ENCODE measurements around a stretch of chr7.

DNA sequence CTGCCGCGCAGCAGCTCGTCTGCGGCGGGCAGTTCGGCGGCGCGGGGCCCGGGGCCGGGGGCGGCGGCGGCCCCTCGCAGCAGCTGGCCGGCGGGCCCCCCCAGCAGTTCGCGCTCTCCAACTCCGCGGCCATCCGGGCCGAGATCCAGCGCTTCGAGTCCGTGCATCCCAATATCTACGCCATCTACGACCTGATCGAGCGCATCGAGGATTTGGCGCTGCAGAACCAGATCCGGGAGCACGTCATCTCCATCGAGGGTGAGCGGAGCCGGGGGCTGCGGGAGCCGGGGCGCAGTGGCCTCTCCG lies 493 bp downstream of the AGAP3 start:
- PRO-cap, 4 experiments = peak in 1 of 4 experiments; most common plus-strand start position 252 of the sequence (in 1); most common minus-strand start position 143 of the sequence (in 1)
- RAMPAGE, long total RNA, 2 experiments = no peak in any of the 2 experiments

- PRO-cap, 4 experiments = no peak in any of the 4 experiments
- RAMPAGE, long total RNA, 2 experiments = no peak in any of the 2 experiments
Measured at GRCh38 chr7:151088094-151088364, 1.8 kb downstream of the AGAP3 start.

DNA sequence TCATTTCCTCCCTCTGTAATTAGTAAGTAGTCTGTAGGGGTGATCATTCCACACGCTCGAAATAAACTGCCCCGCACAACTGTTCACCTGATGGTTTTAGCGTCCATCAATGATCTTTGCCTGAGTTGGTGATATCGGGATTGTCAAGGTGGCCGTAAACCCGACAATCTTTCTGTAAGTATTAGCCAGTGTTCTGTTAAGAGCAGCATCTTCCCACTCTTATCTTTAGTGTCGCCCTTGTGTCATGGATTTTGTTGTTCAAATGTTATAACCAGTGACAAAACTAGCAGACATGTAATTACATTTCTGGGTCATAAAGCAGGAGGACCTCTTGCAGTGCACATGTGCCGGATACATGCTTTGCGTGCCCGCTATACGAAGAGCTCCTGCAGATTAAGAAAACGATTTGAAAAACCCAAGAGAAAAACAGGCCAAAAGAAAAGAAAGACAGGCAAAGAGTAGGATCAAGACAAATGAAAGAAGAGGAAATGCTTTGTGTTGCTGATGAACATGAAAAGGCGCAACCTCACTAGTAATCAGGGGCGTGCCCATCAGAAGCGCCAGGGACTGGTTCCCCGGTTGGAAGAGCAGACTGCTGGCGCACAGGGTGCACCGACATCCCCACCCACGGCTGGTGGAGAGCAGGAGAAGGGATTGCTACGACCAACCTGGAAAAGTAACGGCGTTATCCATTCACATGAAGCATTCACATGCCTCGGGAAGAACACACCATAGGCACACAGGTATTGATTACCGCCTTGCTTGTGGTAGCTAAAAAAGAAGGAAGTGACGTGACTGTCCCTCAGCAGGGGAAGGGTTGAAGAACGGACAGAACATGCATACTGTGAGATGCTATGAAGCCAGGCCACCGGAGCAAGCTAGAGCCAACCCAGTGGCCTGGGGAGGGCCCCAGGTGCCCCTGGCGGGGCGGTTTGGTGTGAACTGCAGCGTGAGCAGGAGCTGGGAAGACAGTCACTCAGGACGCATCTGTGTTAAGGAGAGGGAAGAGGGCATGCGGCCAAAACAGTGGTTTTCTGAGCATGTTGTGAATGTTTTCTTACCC lies 18.1 kb downstream of the AGAP3 start:
- PRO-cap, 4 experiments = no peak in any of the 4 experiments
- RAMPAGE, long total RNA, 2 experiments = no peak in any of the 2 experiments

DNA sequence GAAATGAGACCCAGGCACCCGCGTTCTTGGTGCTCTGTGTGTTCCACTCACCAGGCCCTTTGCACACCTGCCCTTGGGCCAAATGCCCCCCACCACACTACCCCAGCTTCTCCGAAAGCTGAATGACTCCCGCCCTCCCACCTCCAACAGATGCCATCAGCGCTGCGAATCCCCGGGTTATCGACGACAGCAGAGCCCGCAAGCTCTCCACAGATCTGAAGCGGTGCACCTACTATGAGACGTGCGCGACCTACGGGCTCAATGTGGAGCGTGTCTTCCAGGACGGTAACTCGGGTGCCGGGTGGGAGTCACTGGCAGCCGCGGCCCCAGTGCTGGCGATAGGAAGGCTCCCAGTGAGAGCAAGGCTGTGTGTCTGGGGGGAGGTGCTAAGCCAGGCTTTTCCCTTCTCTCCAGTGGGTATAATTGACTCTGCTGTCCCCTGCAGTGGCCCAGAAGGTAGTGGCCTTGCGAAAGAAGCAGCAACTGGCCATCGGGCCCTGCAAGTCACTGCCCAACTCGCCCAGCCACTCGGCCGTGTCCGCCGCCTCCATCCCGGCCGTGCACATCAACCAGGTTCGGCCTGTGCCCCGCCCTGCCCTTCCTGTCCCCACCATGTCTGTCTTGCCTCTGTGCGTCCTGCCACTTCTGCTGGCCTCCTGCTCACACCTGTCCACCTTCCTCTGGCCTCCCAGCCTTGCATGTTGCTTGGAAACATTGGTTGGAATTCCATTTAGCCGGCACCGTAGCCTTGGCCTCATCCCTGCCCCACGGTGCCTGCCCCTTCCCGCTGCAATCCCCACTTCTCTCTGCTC lies 32.0 kb downstream of the AGAP3 start:
- PRO-cap, 4 experiments = no peak in any of the 4 experiments
- RAMPAGE, long total RNA, 2 experiments = no peak in any of the 2 experiments

DNA sequence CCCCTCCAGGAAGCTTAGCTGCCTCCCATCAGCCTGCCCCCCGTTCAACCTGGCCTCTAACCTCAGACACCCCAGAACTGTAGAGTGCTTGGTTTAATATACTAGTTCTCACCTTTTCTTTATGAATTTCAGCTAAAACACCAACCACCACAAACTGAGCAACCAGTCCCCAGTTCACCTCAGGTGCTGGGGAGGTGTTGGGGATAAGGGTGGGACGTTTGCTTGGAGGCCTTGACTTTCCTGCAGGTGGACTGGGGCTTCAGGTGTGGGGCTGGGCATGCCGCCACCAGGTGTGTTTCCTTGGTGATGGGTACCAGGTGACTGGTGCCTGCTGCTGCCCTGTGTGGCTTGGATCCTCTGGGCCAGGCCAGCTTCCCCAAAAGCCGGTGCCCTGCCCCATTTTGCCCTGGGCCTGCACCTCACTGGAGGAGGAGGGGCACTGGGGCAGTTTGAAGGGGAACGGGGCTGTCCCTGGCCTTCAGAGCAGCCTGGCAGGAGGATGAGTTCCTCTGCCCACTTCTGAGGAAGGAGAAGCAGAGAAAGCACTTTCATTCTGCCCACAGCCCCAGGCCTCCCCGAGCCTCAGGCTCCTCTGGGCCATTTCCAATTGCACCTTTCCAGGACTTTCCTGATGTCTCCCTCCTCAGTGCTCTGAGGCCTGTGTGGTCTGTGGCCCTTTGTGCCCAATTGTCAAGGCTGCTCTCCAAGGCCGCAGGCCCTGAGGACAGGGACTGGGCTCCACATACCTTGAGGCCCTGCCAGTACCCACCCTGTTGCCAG lies 25.1 kb upstream of the SMARCD3 start:
- PRO-cap, 4 experiments = no peak in any of the 4 experiments
- RAMPAGE, long total RNA, 2 experiments = no peak in any of the 2 experiments

DNA sequence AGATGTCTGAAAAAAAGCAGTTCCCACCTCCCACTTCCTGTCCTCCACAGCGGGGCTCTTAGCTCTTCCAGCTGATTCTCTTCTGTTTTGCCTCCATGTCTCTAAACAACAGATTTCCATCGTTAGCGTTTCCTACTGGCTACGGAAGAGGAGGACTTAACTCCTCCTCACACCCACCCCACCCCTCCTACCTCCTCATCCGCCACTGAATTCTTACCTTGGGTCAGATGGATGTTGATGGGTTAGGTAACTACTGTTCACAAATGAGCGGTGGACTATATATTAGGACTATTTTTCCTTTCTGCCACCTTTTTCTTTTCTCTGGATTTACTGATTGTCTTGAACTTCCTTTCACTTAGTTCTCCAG lies 36.7 kb upstream of the NUB1 start:
- PRO-cap, 4 experiments = no peak in any of the 4 experiments
- RAMPAGE, long total RNA, 2 experiments = no peak in any of the 2 experiments

GRCh38 chr7:151366896-151367167 lies 25.2 kb downstream of the NUB1 start:
- PRO-cap, 4 experiments = no peak in any of the 4 experiments
- RAMPAGE, long total RNA, 2 experiments = no peak in any of the 2 experiments

- PRO-cap, 4 experiments = no peak in any of the 4 experiments
- RAMPAGE, long total RNA, 2 experiments = no peak in any of the 2 experiments
Measured at GRCh38 chr7:151429643-151430254, 10.2 kb downstream of the CRYGN start.

GRCh38 chr7:151459513-151460407 lies 19.8 kb upstream of the CRYGN start:
- PRO-cap, 4 experiments = peak in 4 of 4 experiments; most common plus-strand start chr7:151460259 (in 3); most common minus-strand start chr7:151459906 (in 3)
- RAMPAGE, long total RNA, 2 experiments = no peak in any of the 2 experiments

GRCh38 chr7:151472721-151473302 lies 32.9 kb upstream of the CRYGN start:
- PRO-cap, 4 experiments = no peak in any of the 4 experiments
- RAMPAGE, long total RNA, 2 experiments = no peak in any of the 2 experiments

GRCh38 chr7:151498555-151499102 lies 21.1 kb downstream of the RHEB start:
- PRO-cap, 4 experiments = peak in 2 of 4 experiments; most common minus-strand start chr7:151498688 (in 2)
- RAMPAGE, long total RNA, 2 experiments = no peak in any of the 2 experiments

GRCh38 chr7:151506703-151507409 lies 12.8 kb downstream of the RHEB start:
- PRO-cap, 4 experiments = no peak in any of the 4 experiments
- RAMPAGE, long total RNA, 2 experiments = no peak in any of the 2 experiments

DNA sequence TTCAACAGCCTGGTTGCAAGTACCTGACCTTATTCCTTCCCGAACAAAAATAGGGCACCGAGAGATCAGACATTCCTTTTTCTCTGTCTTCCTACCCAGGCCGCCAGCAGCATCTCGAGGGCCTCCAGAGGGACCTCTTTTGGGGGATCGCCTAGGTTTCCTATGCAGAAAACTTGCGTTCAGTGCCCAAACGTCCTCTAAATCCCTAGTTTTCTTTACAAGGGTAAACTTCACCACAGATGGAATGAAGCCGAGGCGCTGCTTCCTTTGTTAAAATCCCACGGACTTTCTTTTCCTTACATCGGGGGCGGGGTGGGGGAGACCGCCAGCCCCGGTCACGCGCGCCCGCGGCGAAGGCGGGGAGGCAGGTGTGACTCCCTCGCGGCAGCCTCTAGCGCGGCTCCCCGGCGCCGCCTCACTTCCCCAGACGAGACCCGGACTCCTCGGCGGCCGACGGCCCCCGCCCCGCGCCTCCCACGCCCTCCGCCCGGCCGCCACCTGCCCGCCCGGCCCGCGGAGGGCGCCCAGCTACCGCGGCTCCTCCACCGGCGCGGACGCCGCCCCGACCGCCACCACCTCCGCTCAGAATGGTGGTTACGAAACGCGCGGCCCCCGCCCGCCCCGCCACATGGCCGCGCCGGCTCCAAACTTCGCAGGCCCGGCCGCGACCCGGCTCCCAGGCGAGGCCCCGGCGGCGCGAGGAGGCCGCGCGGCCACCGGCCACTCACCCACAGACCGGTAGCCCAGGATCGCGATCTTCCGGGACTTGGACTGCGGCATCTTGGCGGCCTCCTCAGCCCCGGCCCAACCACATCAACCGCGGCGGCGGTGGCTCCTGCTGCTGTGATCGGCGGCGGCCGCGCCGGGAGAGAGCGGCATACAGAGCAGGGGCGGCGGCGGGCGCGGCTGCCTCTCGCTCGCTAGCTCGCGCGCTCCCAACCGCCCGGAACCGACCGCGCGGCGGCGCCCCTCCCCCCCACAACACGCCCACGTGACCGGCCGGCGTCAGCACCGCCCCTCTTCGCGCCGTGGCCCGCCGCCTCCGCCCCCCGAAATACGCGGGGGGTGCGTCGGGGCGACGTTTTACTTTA lies 618 bp downstream of the RHEB start:
- PRO-cap, 4 experiments = peak in 4 of 4 experiments; most common plus-strand start position 585 of the sequence (in 4); most common minus-strand start position 589 of the sequence (in 4)
- RAMPAGE, long total RNA, 2 experiments = start-site peak on the minus strand in 2 of 2 experiments, centred at positions 917 to 925 of the sequence, 1,336 to 1,625 reads per replicate

DNA sequence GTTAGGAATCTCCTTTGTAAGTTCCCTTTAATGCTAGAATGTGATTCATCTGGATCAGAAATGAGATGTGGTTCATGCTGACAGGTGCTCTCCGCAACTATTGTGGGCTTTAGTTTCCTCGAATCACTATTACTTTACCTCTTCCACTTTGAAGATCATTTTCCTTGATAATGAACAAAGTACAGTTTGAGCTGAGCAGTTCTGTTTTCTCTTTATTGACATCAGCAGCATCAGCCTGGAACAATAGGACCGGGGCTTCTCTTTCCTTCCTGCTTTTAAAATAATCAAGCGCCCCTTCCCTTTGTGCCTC lies 66.8 kb upstream of the RHEB start:
- PRO-cap, 4 experiments = no peak in any of the 4 experiments
- RAMPAGE, long total RNA, 2 experiments = no peak in any of the 2 experiments

GRCh38 chr7:151595899-151596332 lies 76.2 kb upstream of the RHEB start:
- PRO-cap, 4 experiments = no peak in any of the 4 experiments
- RAMPAGE, long total RNA, 2 experiments = no peak in any of the 2 experiments

GRCh38 chr7:151603268-151603794 lies 83.6 kb upstream of the RHEB start:
- PRO-cap, 4 experiments = peak in 2 of 4 experiments; most common minus-strand start chr7:151603648 (in 1)
- RAMPAGE, long total RNA, 2 experiments = no peak in any of the 2 experiments

GRCh38 chr7:151628715-151629216 lies 109.1 kb upstream of the RHEB start:
- PRO-cap, 4 experiments = no peak in any of the 4 experiments
- RAMPAGE, long total RNA, 2 experiments = no peak in any of the 2 experiments

- PRO-cap, 4 experiments = no peak in any of the 4 experiments
- RAMPAGE, long total RNA, 2 experiments = no peak in any of the 2 experiments
Measured at GRCh38 chr7:151699902-151700519, 176.9 kb downstream of the PRKAG2 start.

GRCh38 chr7:151728601-151729328 lies 148.2 kb downstream of the PRKAG2 start:
- PRO-cap, 4 experiments = no peak in any of the 4 experiments
- RAMPAGE, long total RNA, 2 experiments = no peak in any of the 2 experiments

DNA sequence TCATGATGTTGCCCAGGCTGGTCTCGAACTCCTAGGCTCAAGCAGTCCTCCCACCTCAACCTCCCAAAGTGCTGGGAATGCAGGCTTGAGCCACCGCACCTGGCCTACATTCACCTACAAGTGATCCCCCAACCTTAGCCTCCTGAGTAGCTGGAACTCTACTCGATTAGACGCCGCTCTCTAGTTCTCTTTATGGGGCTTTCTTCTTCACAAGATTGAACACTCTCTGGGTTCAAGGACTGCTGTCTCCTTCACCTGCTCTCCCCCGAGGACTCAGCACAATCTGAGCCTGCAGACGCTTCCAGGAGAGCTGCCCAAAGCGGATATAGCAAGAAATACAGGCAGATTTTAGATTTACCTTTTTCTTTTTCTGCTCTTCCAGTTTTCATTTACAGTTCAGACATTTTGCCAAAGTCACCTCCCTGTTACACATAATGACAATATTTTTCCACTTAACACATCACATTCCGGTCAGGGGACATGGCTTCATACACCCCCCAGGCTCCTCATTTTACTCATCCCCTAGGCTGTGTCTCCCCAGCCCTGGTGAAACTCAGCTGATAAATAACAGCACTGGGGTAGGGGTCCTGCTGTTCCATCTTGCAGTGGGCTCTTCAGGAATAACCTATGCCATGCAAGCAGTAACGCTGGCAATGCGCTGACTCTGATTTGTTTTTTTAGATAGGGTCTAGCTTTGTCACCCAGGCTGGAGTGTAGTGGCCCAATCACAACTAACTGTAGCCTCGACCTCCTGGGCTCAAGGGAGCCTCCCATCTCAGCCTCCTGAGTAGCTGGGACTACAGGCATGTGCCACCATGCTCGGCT lies 142.8 kb downstream of the PRKAG2 start:
- PRO-cap, 4 experiments = no peak in any of the 4 experiments
- RAMPAGE, long total RNA, 2 experiments = no peak in any of the 2 experiments